ENCODE measurements around a stretch of chr13.

GRCh38 chr13:30855439-30855766, 50.7 kb upstream of the MEDAG start:
- PRO-cap, result no peak
- RAMPAGE, long total RNA, result no peak
- RRBS, result no CpG with 5 or more reads among the region's 4 CpGs

GRCh38 chr13:30874530-30874981, 31.5 kb upstream of the MEDAG start:
- PRO-cap, result no peak
- RAMPAGE, long total RNA, result no peak
- RRBS, result no CpG with 5 or more reads among the region's 6 CpGs

GRCh38 chr13:31046482-31047077, 114.1 kb downstream of the TEX26 start:
- PRO-cap, result no peak
- RAMPAGE, long total RNA, result no peak
- RRBS, result no CpG with 5 or more reads among the region's 12 CpGs

DNA sequence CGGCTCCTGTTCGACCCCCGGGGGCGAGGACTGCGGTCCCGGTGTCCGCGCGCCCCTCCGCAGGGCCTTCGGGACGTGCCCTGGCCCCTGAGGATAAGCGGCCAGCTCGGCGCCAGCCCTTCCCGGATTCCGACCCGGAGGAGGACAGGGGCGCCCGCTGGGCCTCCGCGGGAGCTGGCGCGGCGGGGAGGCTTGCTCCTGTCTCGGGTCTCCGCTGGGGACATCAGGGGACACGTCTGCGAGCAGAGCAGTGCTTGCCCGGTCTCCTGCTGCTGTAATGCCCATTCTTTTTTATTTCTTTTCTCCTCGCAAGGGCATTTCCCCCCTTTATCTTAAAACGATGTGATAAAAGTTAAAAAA, 862 bp downstream of the B3GLCT start:
- PRO-cap, result no peak
- RAMPAGE, long total RNA, result no peak
- RRBS, result 2% methylated on average over 21 of the region's 32 CpGs

GRCh38 chr13:31329215-31330104, 129.7 kb downstream of the B3GLCT start:
- PRO-cap, result no peak
- RAMPAGE, long total RNA, result no peak
- RRBS, result no CpG with 5 or more reads among the region's 8 CpGs

- PRO-cap, result no peak
- RAMPAGE, long total RNA, result no peak
- RRBS, result no CpG with 5 or more reads among the region's 2 CpGs
These were observed 81.1 kb upstream of the FRY start for GRCh38 chr13:31950362-31950893.

DNA sequence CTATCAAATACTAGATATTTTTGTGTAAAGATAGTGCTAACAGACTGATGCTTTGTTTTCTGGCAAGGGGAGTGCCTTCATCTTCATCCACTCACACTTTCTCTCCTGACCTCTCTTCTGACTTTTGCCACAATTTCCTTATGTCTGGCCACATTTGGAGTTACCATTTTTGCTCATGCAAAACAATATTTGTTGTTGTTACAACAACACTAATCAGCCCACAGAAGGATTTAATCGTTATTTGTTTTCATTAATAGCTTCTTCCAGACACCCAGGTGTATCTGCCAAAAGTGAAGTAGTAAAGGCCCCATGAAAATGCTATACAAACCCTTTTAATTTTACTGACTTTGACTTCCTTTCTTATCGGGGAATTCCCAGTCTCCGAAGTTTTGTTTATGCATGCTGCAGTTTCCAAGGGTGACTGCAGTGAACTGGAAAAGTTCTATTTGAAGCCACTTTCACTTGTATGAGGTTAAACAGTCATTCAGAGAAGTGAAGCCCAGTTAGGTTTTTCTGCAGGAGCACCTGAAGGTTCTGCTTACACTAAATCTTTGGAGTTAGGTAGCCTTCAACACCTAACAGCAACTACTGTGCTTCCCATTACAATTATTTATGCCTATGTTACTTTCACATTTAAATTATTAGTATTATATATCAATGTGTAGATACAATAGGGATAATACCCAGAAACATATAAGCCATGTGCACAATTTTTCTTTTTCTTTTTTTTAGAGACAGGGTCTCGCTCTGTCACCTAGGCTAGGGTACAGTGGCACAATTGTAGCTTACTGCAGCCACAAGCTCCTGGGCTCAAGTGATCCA, 65.9 kb upstream of the FRY start:
- PRO-cap, result no peak
- RAMPAGE, long total RNA, result no peak
- RRBS, result no CpG with 5 or more reads among the region's 4 CpGs

GRCh38 chr13:32159195-32159520, 127.6 kb downstream of the FRY start:
- PRO-cap, result no peak
- RAMPAGE, long total RNA, result no peak
- RRBS, result no CpG with 5 or more reads among the region's 1 CpG

DNA sequence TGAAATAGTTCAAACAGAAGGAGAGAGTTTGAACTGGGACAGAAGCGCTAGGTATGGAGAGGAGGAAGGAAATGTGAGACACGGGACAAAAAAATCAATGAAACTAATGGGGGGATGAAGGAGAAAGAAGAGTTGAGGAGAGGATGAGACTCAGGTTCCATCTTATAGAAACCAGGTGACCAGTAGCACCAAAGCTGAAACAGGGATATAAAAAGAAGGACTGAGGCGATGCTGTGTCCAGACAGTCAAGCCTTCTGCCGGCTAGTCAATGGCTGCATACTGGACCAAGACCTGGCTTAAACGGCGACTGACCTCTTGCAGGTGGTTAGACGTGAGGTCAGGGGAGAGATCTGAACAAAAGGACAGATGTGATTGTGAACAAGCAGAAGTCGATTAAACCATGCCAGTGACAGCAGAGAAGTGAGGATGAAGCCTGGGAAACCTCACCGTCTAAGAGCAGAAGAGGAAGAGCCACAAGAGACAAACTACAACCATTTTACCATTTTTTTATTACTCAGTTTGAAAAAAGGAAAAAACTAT, 24.4 kb downstream of the ZAR1L start:
- PRO-cap, result no peak
- RAMPAGE, long total RNA, result no peak
- RRBS, result no CpG with 5 or more reads among the region's 9 CpGs

- PRO-cap, result no peak
- RAMPAGE, long total RNA, result no peak
- RRBS, result no CpG with 5 or more reads among the region's 5 CpGs
These were observed 37.9 kb downstream of the N4BP2L1 start for GRCh38 chr13:32390028-32390390.

DNA sequence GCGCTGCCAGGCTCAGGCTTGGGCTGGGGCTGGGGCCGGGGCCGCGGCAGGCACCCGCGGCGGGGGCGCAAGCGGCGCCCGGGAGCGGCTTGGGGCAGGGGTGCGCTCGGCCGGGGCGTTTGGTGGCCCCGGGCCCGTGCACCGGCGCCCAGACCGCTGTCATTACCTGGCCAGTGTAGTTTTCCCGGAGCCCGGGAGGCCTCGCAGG, 288 bp downstream of the N4BP2L1 start:
- PRO-cap, result no peak
- RAMPAGE, long total RNA, result no peak
- RRBS, result 1% methylated on average over 12 of the region's 24 CpGs

DNA sequence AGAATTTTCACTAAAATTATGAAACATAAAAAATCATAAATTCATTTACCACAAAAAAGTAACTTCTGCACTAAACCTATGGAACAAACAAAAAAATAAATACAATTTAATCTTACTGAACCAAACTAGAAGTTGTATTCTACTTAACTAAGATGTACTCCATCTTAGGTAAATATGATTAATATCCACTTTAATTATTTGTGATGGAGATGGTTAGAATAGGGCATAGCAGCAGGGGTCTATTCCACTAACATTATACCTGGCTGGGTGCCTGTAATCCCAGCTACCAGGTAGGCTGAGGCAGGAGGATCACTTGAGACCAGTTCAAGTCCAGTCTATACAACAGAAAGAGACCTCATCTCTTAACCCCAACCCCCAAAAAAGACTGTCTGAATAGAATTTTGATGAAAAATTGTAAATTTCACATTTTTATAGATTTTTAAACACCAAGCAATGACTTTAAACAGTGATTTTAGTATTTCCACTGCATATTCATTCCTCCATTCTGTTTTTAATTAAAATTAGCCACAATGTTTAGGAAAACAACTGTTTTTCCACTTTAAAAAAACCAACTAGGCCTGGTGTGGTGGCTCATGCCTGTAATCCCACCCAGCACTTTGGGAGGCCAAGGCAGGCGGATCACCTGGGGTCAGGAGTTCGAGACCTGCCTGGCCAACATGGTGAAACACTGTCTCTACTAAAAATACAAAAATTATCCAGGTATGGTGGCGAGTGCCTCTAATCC, 24.1 kb downstream of the N4BP2L2 start:
- PRO-cap, result no peak
- RAMPAGE, long total RNA, result no peak
- RRBS, result no CpG with 5 or more reads among the region's 3 CpGs

DNA sequence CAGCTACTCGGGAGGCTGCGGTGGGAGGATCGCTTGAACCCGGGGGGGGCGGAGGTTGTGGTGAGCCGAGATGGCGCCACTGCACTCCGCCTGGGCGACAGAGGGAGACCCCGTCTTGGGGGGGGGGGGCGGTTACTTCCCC, 770 bp downstream of the N4BP2L2 start:
- PRO-cap, result no peak
- RAMPAGE, long total RNA, result no peak
- RRBS, result no CpG with 5 or more reads among the region's 11 CpGs

DNA sequence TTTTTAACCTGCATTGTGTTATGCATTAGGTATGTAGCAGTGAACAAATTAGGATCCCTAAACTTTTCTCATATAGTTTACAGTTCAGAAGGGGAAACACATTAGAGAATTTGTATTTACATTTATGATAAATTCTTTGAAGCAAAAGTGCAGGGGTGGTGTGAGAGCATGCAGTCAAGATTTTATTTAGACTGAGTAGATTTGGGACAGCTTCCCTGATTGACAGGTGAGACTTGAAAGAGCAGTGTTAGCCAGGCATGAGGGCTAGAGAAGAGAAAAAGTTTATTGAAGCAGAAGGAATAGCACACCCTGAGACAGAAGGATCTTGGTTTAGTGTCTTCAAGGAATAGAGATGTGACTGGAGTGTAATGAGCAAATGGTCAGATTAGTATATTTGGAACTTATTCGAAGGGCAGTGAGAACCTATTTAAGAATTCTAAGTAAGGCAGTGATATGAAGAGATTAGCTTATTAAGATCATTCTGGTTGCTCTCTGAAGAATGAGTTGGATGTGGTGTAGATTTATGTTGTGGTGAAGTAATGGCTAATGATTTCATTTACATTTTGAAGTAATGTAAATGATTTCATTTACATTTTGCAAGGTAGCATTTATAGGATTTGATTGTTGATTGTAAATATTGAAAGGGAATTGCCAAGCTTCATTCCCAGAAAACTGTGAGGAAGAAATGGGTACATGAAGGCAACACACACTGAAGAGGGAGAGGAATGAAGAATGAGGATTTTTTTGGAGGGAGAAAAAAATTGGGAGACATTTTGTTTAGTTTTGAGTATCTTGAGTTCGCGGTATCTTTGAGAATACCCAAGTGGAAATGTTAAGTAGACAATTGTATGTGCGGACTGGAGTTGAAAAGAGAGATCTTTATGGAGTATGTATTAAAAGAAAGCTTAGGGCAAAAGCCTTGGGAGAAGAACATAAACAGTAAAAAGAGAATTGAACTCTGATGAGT, 50.7 kb downstream of the PDS5B start:
- PRO-cap, result no peak
- RAMPAGE, long total RNA, result no peak
- RRBS, result no CpG with 5 or more reads among the region's 4 CpGs

- PRO-cap, result no peak
- RAMPAGE, long total RNA, result no peak
- RRBS, result no CpG with 5 or more reads among the region's 10 CpGs
These were observed 183.9 kb downstream of the PDS5B start for GRCh38 chr13:32769994-32770656.

DNA sequence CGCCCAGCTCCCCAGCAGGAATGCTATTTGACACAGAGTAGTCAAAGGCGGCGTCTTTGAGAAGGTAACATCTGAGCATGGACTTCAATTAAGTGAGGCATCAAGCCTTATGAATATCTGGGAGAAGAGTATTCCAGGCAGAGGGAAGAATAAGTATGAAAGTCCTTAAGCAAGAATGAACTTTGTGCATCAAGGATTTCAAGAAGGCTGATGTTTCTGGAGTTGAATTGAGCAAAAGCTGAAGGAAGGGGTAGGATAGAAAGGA, 194.1 kb downstream of the PDS5B start:
- PRO-cap, result no peak
- RAMPAGE, long total RNA, result no peak
- RRBS, result no CpG with 5 or more reads among the region's 3 CpGs

- PRO-cap, result unidirectional peak, plus-strand start at chr13:32889880
- RAMPAGE, long total RNA, result no peak
- RRBS, result no CpG with 5 or more reads among the region's 7 CpGs
These were observed 126.6 kb upstream of the KL start for GRCh38 chr13:32889667-32890002.

DNA sequence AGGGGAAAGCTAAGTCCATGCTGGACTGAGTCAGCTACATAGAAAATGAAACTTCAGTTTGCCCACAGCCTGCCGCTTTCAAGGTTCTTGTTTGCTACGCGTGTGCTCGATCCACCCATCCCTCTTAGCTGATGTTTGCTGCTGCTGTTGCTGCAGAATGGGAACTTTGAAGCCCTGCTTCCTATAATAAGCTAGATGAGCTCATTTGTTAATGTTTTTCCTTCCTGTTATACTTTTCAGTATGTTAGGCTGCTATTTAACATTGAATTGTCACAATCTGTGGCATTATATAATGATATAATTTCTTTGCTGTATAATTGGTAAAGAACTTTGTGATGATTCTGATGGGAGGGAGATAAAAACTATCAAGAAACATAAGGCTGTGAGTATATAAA, 46.5 kb upstream of the KL start:
- PRO-cap, result no peak
- RAMPAGE, long total RNA, result no peak
- RRBS, result no CpG with 5 or more reads among the region's 4 CpGs

- PRO-cap, result no peak
- RAMPAGE, long total RNA, result no peak
- RRBS, result no CpG with 5 or more reads among the region's 12 CpGs
These were observed 1.1 kb upstream of the KL start for GRCh38 chr13:33014959-33015600.

- PRO-cap, result no peak
- RAMPAGE, long total RNA, result no peak
- RRBS, result no CpG with 5 or more reads among the region's 2 CpGs
These were observed 41.3 kb downstream of the KL start for GRCh38 chr13:33057487-33057921.

All from lung (tissue), 4 donors.